ENCODE data around the genes C2, C4B and TNXB.

DNA sequence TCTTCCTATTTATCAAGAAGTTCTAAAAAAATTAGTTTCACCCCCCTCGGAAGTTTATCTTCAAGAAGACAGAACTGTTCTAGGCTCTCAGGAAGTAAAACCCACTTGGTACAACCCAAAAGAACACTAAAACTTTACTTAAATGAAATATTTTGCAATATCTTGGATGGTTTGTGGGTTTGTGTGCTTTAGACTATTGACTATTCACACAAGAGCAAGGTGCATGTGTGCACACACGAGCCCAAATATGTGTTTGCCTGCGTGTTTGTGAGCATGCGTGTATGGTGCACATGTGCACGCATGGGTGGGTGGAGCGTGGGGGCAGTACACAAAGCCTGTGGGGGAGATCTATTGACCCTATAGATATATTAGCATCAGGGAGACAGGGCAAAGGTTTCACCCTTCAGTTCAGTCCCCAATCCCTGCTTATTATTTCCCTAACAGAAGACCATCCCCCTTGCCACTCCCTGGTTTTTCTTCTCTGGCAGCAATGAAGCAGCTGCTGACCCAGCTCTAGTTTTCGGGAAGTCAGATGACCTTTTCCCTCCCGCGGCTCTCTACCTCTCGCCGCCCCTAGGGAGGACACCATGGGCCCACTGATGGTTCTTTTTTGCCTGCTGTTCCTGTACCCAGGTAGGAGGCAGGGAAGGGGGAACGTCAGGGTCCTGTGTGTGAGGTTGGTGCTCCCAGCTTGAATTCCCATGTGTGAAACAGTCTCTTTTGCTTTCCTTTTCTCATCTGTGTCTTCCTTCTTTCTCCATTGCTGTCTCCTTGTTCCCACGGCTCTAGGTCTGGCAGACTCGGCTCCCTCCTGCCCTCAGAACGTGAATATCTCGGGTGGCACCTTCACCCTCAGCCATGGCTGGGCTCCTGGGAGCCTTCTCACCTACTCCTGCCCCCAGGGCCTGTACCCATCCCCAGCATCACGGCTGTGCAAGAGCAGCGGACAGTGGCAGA is at the start of gene C2:
TSS of gene C2 (plus strand) at position 552 of the 957 bp plus-strand sequence.
- PRO-cap, 2 experiments, result no peak in any of the 2 experiments

DNA sequence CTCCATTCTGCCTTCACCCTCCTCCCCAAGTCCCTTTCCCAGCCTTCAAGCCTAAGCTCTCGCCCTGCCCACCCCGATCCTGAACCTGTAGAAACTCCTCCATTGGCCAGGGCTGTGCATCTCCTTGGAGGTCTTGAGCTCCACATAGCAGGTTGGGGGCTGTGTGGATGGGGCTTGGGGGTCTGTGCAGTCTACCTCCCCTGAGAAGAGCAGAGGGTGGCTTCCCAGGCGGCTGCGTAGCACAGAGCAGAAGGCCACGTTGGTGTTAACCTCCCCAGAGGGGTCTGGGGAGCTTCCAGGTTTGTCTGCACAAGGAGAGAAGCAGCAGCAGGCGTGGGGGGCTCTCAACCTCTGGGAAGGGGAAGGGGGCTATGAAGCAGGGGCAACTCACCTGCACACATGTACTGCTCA is 1.4 kb downstream of the DXO start:
- PRO-cap, 2 experiments, result no peak in any of the 2 experiments

- PRO-cap, 2 experiments, result no peak in any of the 2 experiments
These were observed 2.6 kb upstream of the C4A start for GRCh38 chr6:31978861-31979964.

- PRO-cap, 2 experiments, result no peak in any of the 2 experiments
These were observed 9.2 kb upstream of the C4B start for GRCh38 chr6:32005169-32006008.

DNA sequence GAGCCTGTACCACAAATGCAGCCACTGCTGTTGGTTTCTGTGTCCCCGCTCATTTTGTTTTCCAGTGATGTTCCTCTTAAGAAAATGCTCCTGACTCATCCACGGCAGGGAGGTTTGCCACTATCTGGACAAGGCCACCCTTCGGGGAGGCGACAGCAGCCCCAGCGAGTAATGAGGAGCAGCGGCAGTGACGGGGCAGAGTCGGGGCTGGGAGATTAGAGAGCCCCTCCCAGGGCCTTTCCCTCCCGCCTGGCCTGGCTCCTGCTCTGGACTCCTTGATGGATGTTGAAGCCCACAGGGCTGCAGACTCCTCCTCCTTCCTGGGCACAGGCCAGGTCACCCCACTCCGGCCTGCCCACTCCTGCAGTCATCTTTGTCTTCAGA is 1.7 kb upstream of the C4B start:
- PRO-cap, 2 experiments, result no peak in any of the 2 experiments

DNA sequence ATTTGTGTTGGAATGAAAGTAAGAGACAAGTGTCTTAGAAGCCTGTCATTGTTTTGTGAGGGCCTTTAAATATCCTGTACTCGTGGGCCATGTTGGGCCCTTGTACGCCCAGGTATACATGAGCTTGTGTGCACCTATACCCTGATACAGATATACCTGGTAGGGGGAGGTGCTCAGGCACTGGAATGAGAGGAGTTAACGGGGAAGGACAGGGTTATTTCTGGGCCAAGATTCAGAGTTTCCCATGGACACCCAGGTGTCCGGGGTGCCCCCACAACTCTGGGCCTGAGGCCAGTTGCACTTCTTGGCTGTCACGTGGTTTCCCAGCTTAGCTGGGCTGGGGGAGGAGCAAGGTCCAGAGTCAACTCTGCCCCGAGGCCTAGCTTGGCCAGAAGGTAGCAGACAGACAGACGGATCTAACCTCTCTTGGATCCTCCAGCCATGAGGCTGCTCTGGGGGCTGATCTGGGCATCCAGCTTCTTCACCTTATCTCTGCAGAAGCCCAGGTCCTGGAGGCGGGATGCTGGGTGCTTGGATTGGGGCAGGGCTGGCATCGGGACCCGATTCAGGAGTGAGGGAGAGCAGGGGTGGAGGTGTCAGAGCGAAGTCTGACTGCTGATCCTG is at the start of gene C4B:
TSS of gene C4B (plus strand) at position 391 of the 624 bp plus-strand sequence.
- PRO-cap, 2 experiments, result no peak in any of the 2 experiments

DNA sequence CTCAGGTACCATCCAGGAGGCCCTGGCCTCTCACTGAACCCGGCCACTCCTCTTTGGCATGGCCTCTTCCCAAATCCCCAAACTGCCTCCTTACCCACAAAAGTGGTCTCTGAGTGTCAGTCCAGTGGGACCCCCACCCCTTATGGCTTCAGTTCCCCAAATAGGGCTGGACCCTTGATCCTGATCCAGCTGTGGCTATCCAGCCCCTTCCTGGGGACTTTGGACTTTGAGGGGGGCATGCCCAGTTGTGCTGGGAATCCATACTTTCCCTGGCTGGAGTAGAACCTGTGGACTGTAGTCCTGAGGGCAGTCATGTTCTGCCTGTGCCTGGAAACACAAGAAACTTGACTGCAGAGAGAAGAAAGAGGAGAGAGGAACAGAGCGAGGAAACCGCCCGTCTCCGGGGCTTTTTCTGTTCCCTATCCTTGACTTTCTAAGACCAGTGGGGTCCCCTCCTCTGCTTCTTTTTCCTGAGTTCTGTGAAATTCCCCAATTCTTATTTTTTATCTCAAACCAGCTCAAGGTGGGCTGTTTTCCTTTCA is 1.0 kb upstream of the CYP21A2 start:
- PRO-cap, 2 experiments, result no peak in any of the 2 experiments

GRCh38 chr6:32064668-32065230 is 26.5 kb downstream of the CYP21A2 start:
- PRO-cap, 2 experiments, result no peak in any of the 2 experiments

DNA sequence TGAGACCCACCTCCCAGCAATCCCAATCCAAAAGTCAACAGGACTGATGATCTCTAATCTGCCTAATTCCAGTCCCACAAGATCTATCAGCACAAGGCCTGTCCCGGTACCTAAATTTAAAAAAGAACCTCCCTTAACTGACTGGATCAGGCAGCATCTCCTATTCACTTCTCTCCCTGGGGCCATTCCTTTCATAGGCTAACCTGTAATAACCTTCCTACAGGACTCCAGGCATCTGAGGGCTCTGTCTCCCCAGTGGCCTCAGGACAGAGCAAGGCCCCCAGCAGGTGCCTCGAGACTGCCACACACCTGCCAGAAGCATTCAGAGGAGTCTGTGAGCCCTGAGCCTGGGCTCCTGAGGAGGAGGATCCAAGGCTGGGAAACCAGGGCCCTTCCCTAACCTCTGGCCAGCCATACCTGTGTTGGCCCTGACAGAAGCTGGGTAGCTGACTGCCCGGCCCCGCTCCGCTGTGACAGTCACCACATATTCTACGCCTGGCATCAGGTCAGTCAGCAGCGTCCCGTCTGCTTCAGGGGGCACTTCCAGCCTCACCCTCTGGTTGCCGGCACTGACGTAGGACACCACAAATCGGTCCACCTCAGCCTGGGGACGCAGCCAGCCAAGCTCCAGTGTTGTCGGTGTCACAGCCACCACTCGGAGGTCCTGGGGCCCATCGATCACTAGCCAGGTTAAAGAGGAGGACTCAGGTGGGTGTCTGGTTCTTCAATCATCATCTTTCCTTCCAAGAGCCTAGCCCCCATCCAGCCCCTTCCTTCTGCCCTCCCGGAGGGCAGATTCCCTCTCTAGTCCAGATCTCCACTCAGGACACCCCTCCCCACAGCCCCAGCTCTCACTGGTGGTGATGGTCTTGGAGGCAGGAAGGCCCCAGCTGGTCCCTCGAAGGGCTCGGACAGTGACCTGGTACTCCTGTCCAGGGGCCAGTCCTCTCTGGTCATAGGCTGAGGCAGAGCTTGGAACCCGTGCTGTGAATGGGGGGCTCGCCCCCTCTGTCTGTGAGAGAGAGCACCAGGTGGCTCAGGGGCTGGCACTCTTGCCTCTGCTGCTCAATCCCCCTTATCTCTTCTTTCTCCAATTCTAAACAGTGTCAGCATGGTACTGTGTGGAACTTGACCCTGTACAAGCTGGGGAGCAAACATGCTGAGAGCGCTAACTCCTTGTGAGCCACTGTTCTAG is 20.4 kb downstream of the TNXB start:
- PRO-cap, 2 experiments, result no peak in any of the 2 experiments

GRCh38 chr6:32104588-32105006 is 4.5 kb downstream of the TNXB start:
- PRO-cap, 2 experiments, result no peak in any of the 2 experiments

DNA sequence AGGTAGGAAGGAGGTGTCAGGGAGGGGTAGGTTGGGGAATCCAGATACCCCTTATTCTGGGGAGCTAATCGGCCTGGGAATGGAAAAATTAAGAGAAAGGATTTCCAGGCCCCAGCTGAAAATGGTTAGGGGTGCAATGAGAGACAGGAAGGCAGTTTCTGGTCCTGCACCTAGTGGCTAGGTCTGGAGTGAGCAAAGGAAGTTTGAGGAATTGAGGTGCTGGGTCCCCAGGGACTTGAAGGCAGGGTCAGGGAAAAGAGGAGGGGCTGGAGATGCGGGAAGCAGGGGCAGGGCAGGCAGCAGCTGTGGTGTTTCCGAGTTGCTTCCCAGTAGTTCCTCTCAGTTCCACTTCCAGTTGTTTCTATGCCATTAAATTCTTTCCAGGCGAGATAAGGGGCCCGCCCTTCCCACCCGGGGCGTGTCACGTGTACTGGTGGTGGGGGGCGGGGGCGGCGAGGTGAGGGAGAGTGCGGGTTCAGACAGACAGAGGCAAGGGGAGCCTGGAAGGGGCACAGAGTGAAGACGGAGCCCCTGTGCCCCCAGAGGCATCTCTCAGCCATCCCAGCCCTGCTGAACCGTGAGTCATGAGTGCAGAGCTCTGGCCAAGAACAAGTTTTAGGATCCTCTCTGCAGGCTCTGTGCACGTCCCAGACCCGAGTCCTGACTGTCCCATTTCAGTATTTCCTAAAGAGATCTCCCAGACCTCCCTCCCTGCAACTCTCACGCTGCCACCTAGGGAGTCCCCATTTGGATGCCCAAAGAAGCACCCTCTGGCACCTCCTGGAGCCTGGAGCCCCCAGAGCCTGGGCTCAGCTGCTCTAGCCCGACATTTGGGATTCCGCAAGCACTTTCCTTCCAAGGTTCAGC is 988 bp downstream of the TNXB start:
- PRO-cap, 2 experiments, result no peak in any of the 2 experiments

GRCh38 chr6:32109153-32110220 is at the start of gene TNXB:
TNXB (minus strand) TSS chr6:32109338.
- PRO-cap, 2 experiments, result no peak in any of the 2 experiments

GRCh38 chr6:32110267-32110498 is 1.0 kb upstream of the TNXB start:
- PRO-cap, 2 experiments, result no peak in any of the 2 experiments

DNA sequence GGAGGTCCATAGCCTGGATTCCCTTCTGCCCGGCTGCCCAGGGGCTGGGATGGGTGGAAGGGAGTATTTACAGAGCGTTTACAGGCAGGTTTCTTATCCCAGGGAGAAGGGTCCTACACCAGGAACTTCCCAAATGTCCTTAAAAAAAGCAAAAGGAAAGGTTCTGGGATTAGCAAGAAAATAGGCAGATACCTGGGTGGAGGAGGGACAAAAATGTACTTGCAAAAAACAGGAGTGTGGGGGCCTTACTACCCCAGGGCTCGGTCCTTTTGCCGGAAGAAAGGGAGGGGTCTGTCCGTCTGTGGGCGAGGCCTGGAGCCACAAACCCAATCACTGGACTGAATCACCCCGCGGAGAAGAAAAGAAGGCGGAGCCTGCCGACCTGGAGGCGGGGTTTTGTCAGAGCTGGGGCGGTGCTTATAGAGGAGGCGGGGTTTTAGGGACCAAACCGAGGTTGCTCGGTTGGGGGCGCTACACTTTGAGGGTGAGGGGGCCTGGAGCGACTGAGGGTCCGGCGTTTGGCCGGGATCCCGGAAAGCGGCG is 3.2 kb downstream of the PRRT1 start:
- PRO-cap, 2 experiments, result peak in 2 of 2 experiments; most common plus-strand start position 474 of the sequence (in 2)

- PRO-cap, 2 experiments, result no peak in any of the 2 experiments
These were observed 2.5 kb downstream of the EGFL8 start for GRCh38 chr6:32166807-32167296.

DNA sequence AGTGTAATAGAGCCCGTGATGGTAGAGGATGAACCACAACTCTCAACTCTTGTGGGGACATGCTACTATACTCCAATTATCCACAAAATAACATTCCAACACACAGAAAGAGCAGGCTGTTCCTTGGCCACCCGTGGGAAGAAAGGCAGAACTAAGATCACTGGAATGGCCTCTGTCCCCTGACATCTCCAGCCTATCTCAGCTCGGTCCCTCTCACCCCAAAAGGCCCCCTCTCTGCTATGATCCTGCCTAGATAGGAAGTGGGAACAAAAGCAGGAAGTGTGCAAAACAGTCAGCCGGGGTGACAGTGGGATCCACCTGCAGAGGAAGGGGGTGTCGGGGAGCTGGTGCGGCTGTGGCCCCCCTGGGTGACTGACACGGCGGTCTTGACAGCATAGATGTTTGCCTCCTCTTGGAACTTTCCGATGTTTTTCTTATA is 2.9 kb upstream of the AGER start:
- PRO-cap, 2 experiments, result no peak in any of the 2 experiments

DNA sequence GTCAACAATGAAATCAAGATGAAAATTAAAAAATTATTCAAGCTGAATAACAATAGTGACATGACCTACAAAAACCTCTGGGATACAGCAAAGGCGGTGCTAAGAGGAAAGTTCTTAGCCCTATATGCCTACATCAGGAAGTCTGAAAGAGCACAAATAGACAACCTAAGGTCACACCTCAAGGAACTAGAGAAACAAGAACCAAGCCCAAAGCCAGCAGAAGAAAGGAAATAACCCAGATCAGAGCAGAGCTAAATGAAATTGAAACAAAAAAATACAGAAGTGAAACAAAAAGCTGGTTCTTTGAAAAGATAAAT is 47.5 kb upstream of the NOTCH4 start:
- PRO-cap, 2 experiments, result no peak in any of the 2 experiments

DNA sequence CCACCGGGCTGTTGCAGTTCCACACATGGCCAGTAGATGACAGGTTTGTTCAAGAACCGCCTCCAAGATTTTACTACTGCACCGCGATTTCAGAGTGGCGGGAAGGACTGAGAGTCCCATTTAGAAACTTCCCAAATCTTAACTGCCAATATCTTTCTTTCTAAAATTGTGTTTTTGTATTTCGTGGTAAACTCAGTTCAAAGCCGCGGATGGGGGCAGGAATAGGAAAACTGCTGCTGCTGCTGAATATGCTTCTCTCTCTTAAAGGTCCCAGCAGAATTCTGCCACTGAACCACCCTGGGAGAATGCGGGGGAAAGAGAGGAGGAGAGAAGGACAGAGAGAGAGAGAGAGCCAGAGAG is 8.6 kb upstream of the BTNL2 start:
- PRO-cap, 2 experiments, result no peak in any of the 2 experiments

GRCh38 chr6:32471537-32471910 is 31.8 kb downstream of the HLA-DRA start:
- PRO-cap, 2 experiments, result no peak in any of the 2 experiments

- PRO-cap, 2 experiments, result no peak in any of the 2 experiments
These were observed 1.4 kb downstream of the HLA-DRB1 start for GRCh38 chr6:32588138-32588810.

Measured in cytotoxic T cell (primary cell).